Retinal pigment epithelial cell (primary cell): ENCODE results near the gene PCSK9.

DNA sequence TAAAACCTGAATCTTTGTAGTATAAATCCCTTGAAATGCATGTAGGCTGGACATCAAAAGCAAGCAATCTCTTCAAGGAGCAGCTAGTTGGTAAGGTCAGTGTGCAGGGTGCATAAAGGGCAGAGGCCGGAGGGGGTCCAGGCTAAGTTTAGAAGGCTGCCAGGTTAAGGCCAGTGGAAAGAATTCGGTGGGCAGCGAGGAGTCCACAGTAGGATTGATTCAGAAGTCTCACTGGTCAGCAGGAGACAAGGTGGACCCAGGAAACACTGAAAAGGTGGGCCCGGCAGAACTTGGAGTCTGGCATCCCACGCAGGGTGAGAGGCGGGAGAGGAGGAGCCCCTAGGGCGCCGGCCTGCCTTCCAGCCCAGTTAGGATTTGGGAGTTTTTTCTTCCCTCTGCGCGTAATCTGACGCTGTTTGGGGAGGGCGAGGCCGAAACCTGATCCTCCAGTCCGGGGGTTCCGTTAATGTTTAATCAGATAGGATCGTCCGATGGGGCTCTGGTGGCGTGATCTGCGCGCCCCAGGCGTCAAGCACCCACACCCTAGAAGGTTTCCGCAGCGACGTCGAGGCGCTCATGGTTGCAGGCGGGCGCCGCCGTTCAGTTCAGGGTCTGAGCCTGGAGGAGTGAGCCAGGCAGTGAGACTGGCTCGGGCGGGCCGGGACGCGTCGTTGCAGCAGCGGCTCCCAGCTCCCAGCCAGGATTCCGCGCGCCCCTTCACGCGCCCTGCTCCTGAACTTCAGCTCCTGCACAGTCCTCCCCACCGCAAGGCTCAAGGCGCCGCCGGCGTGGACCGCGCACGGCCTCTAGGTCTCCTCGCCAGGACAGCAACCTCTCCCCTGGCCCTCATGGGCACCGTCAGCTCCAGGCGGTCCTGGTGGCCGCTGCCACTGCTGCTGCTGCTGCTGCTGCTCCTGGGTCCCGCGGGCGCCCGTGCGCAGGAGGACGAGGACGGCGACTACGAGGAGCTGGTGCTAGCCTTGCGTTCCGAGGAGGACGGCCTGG lies at the start of gene PCSK9:
PCSK9 (plus strand) TSS at position 559 of the 1,005 bp plus-strand sequence.
- RRBS = 12% methylated on average over 8 of the region's 66 CpGs

DNA sequence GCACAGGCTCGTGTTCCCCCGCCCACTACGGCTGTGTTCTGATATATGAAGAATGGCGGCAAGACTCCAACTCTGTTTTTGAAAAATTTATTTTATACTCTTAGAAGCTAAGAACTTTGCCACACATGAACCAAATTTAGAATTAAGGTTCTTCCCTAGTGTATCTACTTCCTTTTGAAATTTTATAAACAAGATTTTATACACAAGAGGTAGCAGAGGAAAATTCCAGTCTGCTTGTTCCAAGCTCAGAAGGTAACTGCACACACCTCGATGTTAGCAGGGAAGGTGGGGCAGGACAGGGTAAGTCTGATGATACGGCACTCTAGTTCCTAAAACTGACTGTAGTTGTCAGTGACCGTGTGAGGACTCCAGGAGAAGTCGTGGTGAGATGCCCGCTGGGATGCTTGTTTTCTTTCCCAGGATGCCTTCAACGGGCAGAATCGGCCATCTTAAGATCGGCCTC lies 27.0 kb downstream of the PCSK9 start:
- RRBS = no CpG with 5 or more reads among the region's 12 CpGs

- RRBS = no CpG with 5 or more reads among the region's 18 CpGs
Observed at GRCh38 chr1:55275033-55275902, 60.1 kb upstream of the USP24 start.

DNA sequence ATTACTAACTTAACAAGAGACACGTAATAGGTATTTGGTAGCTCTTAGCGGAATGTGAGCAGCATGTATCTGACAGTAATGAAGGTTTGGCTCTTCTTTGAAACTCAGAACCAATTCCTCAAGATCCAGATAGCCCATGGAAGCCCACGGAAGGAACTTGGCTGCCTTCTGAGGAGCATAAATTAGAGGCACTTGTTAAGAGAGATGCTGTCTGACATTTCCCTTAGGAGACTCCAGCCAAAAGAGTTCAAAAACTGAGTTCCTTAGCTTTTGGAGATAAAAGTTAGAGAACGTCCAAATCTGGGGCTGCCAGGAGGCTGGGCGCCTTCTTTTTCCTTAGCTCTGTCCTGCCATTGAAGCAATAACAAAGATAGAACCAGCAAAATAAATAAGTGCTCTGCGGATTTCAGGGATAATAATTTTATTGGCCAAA lies 439.6 kb upstream of the USP24 start:
- RRBS = no CpG with 5 or more reads among the region's 6 CpGs

GRCh38 chr1:56357891-56358221 lies 221.5 kb downstream of the PLPP3 start:
- RRBS = no CpG with 5 or more reads among the region's 3 CpGs

DNA sequence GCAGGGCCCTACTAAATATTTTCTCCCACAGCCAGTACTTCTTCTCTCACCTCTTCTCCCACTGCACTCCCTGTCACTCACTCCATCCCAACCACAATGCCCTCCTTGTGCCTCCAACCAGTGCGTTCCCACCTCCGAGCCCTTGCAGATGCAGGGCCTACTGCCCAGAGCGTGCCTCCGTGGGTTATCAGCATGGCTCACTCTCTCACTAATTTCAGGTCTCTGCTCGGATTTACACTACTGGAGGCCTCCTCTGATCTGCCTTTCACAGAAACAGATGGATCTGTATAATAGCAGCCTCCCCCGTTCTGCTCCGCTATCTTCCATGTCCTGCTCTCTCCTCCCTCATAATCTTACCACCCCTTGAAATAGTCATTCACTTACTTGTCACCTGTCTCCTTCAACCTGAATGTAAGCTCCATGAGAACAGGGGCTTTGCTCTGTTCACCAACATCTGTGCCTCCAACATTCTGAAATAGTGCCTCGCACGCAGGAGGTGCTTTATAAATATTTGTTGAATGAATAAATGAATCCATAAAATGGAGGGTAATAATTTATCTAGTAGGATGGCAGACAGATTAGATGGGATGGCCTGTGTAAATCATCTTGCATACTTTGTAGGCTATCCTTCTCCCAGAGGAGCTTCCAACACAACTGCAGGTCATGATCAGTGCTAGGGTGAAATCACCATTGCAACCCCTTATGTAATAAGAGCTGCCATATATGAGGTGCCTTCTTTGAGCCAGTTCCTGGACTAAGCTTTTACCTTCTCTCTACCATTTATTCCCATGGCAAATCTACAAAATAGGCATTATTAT lies 195.0 kb downstream of the PLPP3 start:
- RRBS = no CpG with 5 or more reads among the region's 9 CpGs

DNA sequence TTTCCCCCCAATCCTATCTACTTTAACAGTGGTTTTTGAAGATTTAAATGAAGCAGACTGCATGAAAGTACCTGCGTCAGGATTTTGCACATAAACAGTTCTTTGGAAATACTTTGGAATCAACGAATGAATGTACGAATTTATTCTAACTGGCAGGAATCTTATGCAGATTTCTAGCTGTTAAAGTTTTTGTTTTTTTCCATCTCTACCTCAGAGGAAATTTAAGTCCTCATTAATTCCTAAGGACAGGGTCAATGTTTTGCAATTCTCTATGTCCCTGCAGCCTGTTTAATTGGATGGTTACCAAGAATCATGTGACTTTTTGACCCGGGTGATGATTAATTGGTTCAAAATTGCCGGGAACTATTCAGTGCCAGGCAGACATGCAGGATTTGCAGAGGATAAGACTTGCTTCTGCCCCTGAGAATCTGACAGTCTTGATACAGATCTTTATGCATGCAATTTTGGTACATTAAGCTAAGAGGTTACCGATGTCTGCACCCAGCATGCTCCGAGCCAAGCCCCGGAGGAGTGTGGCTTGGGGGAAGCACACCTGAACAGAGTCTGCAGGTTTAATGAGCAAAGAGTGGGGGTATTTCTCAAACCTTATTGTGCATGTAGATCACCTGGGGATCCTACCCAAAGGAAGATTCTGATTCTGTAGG lies 88.0 kb downstream of the PLPP3 start:
- RRBS = no CpG with 5 or more reads among the region's 8 CpGs

DNA sequence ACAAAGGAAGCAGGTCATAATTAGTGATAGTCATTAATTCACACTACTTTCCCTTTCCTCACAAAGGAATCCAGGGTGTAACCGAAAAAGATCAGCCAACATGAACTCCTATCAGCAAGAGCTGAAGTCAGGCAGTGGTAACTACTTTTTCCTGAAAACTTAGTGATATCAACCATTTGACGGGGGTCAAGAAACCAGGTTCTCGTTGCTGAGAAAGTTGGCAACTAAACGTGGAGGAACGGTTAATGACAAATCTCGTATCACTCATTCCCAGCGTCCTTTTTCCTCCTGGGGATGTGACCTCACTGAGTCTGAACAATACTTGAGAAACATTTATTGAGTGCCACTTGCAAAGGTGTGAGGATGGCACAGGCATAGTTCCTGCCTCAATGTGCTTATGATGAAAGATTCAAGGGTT lies 82.3 kb downstream of the PLPP3 start:
- RRBS = no CpG with 5 or more reads among the region's 7 CpGs

GRCh38 chr1:56506888-56507298 lies 72.5 kb downstream of the PLPP3 start:
- RRBS = no CpG with 5 or more reads among the region's 2 CpGs

DNA sequence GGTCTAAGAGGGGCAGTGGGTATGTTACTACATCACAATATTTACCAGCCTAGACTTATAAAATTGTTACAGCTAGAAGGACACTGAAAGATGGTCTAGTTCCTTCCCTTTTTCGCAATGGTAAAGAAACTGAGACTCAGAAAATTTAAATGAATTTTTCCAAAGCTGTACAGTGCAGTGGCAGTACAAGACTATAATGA lies 4.6 kb downstream of the PLPP3 start:
- RRBS = no CpG with 5 or more reads among the region's 1 CpG

DNA sequence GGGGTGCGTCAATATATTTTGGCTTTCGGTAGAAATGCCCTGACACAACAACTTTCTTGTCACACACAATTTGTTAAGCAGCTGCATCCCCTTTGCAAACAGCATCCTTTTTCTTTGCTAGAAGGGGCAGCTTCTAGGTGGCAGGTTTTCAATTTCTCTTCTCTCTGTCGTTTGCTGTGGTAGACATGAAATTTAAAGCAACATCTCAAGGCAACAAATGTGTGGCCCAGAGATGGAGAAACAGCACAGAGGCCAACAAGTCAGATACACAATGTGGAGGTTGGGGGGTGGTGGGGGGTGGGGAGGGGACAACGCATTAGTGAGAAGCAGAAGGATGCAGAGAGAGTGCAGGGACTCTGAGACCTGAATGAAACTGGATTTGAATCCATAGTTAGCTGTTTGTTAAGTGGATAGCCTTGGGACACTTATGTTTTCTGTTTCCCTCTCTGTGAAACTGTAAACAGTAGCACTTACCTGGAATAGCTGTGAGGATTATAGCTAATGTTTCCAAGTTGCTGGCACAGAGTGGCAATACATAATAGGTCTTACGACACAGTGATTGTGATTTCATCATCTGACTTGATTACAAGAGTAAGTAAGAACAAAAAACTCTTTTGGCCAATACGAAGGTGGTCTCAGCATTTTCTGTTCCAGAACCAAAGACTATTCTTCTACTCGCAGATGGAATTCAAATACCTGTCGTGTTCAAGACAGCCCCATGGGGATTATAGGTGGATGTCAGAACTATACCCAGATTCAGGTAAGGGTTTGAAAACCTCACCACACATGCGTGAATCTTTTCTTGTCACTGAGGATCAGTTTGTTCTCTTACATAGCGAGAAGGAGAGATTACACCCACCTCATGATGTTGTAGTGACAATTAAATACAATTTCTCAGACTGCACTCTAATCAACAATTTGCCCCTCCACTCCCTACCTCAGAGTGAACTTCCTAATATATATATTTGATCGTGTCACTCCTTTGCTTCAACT lies 2.2 kb downstream of the C8B start:
- RRBS = no CpG with 5 or more reads among the region's 11 CpGs

- RRBS = no CpG with 5 or more reads among the region's 5 CpGs
Observed at GRCh38 chr1:56973856-56974465, 8.1 kb upstream of the C8B start.

- RRBS = no CpG with 5 or more reads among the region's 3 CpGs
Observed at GRCh38 chr1:57129835-57130113, 164.0 kb upstream of the C8B start.

DNA sequence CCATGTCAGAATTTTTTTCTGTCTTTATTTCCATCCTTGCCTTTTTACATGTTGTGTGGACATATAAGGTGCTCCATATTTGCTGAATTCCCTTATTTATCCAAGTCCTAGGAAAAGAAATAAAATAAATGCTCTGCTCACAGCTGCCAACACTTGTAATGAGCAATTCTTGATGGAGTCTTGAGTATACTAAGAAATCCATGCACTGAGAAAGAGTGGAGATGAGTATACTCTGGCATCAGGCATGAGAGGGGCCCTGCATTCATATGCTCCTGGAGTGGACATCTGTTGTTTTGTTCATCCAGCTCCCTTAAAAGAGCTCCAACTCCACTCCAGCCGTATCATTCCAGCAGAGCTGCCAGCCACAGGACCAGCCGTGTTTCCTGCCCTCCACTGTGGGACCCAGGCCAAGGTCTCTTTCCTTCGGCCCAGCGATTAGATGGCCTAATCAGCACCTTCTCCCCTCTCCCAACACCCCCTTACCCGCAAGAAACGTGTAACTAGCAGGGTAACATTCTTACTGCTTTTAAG lies 144.6 kb downstream of the OMA1 start:
- RRBS = no CpG with 5 or more reads among the region's 6 CpGs

- RRBS = no CpG with 5 or more reads among the region's 2 CpGs
Observed at GRCh38 chr1:58618232-58618766, 41.2 kb upstream of the TACSTD2 start.

- RRBS = no CpG with 5 or more reads among the region's 2 CpGs
Observed at GRCh38 chr1:58780895-58781426, 2.9 kb downstream of the JUN start.

- RRBS = no CpG with 5 or more reads among the region's 12 CpGs
Observed at GRCh38 chr1:58898775-58899646, 115.2 kb upstream of the JUN start.

GRCh38 chr1:58902790-58903138 lies 118.9 kb upstream of the JUN start:
- RRBS = no CpG with 5 or more reads among the region's 4 CpGs

DNA sequence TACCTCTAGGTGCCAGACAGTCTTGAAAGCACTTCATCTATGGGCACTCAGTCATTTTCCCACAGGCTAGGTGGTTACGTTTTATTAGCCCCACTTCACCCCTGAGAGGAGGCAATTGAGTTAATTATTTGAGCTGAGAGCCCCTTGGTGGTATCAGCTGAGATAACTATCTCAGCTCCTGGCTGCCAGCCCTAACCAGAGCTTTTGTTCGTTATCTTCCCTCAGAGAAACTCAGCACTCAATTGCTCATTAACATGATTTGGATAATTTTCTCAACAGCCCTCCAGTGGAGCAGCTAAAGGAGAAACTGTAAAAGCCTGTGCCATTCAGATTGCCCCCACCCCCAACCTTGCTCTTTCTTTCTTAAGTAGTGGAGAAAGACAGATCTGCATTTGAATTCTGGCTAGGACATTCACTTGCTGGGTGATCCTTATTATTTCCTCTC lies 218.8 kb upstream of the FGGY start:
- RRBS = no CpG with 5 or more reads among the region's 2 CpGs